Placental pericyte (primary cell): Measurements from ENCODE around the genes SLN, HOATZ and SIK2.

GRCh38 chr11:105960953-105961336, 61.1 kb downstream of the MSANTD4 start:
- CAGE, long polyA plus RNA: no peak

DNA sequence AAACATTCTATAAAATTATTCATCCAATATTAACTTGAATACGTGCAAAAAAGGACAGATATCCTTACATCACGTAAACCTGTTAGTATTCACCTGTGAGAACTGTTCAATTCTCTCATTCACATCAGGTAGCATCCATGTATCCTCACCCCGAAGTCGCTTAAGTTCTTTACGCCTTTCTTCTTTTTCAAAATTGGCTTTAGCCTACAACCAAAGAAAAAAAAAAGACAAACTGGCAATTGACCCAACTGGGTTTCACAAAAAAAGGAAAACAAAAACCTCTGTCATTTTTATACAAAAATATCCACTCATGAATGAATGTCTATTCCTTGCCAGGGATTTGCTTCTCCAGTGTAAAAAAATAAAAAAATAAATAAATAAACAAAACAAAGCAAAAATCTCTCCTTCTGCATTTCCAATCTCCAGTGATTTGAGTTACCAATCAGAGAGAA, 2.0 kb downstream of the CWF19L2 start:
- CAGE, long polyA plus RNA: no peak

DNA sequence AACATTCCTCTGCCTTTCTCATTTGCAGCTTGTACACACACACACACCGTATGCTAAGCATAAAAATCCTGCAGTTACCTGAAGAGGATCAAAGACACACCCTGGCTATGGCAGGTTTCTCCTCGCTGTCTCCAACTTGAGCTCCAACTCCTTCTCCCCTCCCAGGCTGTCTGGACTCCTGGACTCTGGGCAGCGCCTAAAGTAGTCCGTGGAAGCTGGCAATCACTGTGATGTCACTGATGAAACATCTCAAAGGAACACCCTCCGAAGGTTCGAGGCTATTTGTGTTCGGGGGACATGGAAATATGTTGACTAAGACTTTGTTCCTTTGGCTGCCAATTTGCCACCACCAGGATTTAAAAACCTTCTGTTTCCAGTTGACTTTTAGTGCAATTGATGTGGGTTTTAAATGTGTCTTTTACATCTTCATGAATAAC, at the start of gene SLN:
SLN (minus strand) TSS at position 172 of the 437 bp plus-strand sequence.
- CAGE, long polyA plus RNA: no peak

DNA sequence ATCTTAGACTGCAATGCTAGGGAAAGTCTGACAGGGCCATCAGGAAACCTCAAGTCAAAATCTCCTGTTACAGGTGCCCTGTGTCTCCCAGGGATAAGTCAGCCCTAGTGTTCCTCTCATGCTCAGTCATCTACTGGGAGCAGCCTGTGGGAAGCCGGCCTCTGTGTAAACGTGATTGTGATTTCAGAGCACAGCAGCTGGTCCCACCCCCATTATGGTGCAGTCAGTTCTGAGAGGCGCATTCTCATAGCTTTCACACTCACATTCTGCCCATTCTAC, 7.2 kb upstream of the SLN start:
- CAGE, long polyA plus RNA: no peak

- CAGE, long polyA plus RNA: no peak
Observed at GRCh38 chr11:108009470-108010417, 1.0 kb downstream of the CUL5 start.

DNA sequence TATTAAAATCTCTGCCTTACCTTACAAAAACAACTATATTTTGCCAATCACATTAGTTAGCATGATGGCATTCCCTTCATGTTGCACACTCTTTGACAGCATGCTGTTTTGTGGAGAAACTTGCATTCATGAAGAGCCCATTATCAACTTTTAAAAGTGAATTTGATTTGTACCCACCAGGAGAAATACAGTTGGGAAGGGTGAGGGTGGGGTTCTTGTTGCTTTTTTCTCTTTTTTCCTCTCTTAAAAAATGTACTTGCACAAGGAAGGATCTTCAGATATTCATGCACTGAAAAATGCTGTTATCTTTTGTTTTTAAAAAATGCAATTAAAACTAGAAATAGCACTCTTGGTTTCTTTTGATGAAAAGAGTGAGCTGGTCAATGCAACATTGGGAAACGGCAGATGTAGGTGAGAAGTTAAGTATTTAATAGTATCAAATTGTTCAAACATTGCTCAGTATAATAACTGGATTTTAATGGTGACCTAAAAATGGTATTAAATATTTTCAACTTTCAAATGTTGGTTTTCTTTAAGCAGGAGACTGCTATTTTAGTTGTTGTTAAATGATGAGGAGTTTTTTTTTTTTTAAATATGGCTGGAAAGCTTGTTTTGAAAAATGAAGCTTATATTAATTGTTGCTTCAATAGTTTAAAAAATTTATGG, 16.7 kb upstream of the ACAT1 start:
- CAGE, long polyA plus RNA: no peak

DNA sequence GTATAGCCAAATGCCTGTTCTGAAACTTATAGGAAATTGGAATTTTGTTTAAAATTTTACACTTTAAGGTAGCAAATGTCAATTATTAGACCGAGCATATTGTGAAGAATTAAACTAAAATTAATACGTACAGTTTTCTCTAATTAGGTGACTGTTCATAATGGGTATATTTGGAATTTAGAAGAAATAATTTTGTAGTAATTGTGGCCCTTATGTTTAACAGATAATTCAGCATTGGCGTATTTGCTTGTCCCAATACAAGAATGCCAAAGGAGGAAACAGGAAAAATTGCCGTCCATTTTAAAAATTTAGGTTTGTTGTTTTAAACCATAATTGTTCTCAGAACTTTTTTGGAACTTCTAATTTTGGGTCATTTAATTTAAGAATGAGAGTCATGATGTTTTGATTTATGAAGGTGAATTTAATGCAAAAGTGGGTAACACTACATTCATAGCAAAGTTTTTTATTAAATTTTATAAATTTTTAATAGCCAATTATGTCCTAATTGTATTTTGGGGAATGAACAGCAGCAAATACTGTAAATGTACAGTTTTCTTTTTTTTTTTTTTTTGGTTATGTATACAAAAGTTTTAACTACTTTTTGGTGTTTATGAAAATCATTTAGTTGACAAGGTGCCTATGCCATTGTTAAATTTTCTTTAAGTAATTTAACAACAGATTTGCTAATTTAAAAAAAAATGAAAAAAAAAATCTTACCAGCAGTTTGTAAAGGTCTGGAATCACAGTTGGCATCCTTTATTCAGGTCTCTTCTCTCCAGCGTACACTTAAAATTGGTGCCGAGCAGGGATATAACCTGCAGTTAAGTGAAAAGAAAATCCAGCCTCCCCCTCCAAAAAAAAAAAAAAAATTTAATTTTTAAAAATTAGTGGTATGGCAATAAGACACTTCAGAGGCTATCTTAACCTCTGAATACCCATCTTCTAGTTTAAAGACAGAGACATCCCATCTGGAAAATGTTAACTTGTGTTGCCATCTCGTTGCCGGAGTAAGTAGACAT, 15.1 kb upstream of the ACAT1 start:
- CAGE, long polyA plus RNA: no peak

GRCh38 chr11:108123249-108123657, 1.9 kb downstream of the ACAT1 start:
- CAGE, long polyA plus RNA: no peak

- CAGE, long polyA plus RNA: no peak
Observed at GRCh38 chr11:108357716-108358376, 109.5 kb downstream of the C11orf65 start.

DNA sequence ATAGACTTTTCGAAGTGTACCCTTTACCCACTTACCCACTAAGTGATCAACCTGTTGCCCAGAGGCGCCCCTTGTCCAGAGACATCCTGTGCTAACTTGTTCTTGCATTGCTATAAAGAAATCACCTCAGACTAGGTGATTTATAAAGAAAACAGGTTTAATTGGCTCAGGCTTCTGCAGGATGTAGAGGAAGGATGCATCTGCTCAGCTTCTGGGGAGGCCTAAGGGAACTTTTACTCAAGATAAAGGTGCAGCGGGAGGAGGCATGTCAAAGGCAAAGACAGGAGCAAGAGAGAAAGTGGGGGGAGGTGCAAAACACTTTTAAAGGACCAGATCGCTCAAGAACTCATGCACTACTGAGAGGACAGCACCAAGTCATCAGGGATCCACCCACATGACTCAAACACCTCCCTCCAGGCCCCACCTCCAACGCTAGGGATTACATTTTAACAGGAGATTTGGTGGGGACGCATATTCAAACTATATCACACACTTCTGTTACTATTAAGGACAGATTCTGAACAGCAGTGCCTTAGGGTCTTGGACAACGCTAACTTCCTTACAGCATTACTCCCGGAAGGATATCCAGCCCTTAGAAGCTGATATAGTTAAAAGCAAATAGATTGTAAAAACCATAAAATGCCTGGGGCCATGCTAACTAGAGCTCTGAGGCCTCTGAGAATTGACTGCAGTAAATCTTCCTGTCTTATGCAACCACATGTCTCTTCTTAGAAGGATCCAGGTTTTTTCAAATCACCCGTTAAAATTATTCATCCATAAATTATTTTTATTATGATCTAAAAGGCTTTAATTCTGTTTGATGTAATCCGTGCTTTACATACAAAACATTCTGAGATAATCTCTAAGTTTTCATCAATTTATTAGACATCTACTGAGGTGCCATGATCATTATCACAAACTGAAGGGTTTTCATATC, 16.8 kb upstream of the ZC3H12C start:
- CAGE, long polyA plus RNA: no peak

DNA sequence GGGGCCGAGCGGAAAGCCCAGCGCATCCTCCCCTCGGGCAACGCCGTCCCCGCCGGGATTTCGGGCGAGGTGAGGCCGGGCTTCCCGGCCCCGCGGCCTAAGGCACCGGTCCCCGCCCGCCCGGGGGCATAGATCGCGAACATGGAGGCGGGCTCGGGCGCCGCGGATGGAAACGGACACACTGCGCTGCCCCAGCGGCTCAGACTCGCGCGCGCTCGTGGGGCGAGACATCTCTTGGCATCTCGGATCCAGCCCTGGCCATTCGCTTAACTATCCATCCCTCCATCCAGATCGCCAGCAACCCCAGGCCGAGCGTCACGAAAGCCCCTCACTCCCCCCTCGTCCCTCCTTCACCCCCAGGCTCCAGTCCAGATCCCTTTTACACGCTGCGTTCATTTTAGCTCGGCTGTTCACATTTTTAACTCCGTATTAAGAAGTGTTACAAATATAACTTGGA, 468 bp downstream of the ZC3H12C start:
- CAGE, long polyA plus RNA: no peak

DNA sequence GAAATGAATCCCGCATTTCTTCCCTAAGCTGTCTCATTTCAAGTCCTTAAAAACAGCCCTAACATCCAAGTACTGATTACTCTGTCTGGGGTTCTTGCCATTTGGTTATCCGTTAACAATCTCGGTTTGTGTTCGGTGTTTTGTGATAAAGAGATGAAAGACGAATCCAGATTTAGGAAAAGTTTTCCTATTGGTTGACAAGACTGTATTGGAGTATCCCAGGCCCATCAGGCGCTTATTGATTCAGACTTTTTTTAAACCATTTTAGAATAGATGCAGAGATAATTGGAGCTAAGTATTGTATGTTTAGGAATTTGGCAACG, 858 bp downstream of the ZC3H12C start:
- CAGE, long polyA plus RNA: no peak

DNA sequence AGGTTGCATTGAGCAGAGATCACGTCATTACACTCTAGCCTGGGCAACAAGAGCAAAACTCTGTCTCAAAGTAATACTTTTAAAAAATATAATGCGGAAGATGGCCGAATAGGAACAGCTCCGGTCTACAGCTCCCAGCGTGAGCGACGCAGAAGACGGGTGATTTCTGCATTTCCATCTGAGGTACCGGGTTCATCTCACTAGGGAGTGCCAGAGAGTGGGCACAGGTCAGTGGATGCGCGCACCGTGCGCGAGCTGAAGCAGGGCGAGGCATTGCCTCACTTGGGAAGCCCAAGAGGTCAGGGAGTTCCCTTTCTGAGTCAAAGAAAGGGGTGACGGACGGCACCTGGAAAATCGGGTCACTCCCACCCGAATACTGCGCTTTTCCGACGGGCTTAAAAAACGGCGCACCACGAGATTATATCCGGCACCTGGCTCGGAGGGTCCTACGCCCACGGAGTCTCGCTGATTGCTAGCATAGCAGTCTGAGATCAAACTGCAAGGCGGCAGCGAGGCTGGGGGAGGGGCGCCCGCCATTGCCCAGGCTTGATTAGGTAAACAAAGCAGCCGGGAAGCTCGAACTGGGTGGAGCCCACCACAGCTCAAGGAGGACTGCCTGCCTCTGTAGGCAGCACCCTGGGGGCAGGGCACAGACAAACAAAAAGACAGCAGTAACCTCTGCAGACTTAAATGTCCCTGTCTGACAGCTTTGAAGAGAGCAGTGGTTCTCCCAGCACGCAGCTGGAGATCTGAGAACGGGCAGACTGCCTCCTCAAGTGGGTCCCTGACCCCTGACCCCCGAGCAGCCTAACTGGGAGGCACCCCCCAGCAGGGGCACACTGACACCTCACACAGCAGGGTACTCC, 87.3 kb downstream of the RDX start:
- CAGE, long polyA plus RNA: no peak

DNA sequence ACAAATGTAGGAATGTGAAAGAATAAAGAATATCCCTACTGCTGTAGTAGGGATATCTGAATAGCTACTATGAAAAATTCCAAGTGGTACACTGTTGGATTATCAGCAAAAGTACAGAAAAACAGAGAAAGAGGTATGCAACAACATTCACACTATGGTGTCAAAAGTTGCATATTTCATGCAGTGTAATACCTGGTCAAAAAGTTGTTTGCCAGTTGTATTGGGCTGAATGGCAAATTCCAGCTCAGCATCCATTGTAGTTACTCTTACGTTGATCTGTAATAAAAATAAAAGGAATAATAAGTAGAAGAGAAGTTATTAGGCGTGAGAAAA, 24.1 kb downstream of the RDX start:
- CAGE, long polyA plus RNA: no peak

DNA sequence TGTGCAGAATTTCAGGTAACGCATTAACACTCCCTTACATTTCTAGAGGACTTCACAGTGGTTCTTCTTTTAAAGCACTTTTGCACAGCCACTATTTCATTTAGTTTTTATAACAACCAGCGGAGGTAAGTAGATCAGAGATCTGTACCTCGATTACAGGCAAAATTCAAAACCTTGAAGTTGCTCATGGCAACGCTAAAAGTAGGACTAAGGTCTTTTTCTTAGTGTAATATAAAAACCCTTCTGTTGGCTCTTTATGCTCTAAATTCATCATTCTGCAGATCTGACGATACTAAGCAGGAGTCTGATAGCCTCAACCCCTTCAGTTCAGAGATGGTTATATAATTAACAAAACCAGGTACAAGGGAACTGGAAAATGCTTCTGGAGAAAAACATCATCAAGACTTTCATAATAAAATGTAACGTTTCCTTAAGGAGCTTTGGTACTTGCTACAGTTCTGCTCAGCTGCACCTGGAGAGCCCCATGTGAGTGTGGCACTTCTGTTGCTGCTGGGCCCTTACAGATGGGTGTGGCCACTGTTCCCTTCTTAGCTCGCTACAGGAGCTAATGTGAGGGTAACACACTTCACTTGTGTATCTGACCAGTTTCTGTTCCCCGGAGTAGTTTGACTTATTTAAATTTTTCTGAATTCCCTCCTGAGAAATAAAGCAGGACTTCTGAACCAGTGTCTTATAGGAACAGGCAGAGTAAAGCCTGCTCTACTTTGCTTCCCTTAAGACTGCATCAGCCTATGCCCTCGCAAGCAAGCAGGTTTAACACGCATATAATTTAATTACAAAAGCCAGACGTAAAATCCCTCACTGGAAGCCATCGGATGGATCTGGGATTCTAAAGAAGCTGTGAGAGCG, 3.9 kb downstream of the POU2AF3 start:
- CAGE, long polyA plus RNA: no peak

- CAGE, long polyA plus RNA: no peak
Observed at GRCh38 chr11:111417557-111418281, 38.6 kb upstream of the POU2AF1 start.

DNA sequence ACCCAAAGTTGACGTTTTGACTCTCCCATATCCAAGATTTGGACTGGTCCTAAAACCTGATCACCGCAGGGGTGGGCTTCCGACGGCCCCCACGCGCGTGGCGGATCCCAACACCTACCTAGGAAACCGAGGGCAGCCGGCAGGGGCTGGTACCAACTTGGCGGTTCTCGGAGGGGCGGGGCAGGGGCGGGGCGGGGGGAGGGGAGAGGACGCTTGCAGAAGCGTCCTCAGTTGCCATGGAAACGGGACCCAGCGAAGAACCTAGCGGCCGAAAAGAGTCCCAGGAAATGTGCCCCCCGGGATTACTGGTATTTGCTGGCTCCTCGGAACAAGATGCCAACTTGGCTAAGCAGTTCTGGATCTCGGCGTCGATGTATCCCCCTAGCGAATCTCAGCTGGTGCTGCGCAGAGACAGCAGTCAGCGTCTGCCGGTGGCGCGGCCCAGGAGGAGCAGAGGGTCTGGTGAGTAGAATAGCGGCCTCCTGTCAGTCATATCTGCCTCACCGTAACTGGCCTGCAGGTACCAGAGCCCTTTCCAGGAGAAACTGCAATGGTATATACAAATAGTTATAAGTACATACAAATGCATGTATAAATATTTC, at the start of gene HOATZ:
HOATZ (plus strand) TSS at position 230 of the 602 bp plus-strand sequence.
- CAGE, long polyA plus RNA: no peak

- CAGE, long polyA plus RNA: no peak
Observed at GRCh38 chr11:111602369-111602992, at the start of gene SIK2. Gene SIK2, plus strand, starts transcription at chr11:111602449.

GRCh38 chr11:111663373-111663672, 61.1 kb downstream of the SIK2 start:
- CAGE, long polyA plus RNA: no peak

GRCh38 chr11:111836111-111836350, 35.4 kb downstream of the ALG9 start:
- CAGE, long polyA plus RNA: no peak